A172 (cell line): ENCODE data around the gene NUDT7.

- RAMPAGE, long total RNA = no peak
These were observed 5.6 kb upstream of the BCAR1 start for GRCh38 chr16:75256933-75257427.

DNA sequence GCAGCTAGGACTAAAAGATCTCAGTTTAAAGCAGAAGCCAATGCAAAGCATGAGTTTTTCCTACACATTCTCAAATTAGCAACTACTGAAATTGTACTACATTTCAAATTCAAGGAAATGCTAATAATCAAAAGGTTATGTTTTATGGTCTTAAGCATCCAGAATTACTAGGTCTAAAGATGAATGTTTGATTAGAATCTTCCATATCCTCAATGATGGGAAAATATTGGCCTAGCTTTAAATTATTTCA is 50.5 kb downstream of the CFDP1 start:
- RAMPAGE, long total RNA = no peak

DNA sequence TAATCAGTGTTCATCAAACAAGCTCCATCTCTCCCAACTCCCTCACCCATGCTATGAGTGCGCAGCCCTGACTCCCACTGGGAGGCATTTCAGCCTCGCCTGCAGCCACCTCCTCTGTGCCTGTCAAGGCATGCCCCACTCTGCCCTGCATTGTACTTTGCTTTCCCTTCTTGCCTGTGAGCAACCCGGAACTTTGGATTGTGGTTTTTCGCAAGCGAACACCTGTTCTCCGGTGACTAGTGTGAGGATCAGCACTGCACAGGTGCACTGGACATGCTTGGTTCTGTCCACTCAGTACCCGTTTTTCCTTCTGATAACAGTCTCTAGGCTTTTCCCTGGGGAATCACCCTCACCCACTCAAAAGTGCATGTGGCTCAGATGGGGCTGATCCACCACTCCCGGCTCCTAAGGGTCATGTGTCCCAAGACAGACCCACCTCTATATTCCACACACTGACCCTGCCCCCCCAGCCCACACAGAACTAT is 9.1 kb downstream of the CHST6 start:
- RAMPAGE, long total RNA = no peak

DNA sequence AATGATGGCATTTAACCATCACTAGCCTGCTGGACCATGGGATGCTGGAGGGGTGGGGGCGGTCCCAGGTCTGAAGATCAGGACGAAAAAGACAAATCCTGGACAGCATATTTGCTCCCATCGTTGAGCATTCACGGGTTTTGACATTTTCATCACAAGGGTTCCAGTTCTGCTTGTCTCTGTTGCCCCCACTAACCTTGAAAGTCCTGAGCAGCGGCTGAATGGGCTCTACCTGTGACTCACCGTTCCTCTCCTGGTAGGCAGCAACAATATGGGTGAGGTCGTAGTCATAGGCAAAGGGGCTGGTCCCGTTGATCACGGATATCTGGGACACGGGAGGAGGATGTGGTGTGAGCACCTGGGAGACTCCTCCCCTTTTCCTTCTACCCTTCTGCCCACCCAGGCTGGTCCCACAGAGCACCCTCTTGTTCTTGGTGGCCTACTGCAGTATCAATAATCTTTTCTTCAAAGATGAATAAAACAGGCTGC is 6.5 kb upstream of the CHST5 start:
- RAMPAGE, long total RNA = no peak

- RAMPAGE, long total RNA = no peak
These were observed 1.2 kb downstream of the TERF2IP start for GRCh38 chr16:75648833-75649195.

- RAMPAGE, long total RNA = no peak
These were observed 6.5 kb downstream of the TERF2IP start for GRCh38 chr16:75653814-75654783.

DNA sequence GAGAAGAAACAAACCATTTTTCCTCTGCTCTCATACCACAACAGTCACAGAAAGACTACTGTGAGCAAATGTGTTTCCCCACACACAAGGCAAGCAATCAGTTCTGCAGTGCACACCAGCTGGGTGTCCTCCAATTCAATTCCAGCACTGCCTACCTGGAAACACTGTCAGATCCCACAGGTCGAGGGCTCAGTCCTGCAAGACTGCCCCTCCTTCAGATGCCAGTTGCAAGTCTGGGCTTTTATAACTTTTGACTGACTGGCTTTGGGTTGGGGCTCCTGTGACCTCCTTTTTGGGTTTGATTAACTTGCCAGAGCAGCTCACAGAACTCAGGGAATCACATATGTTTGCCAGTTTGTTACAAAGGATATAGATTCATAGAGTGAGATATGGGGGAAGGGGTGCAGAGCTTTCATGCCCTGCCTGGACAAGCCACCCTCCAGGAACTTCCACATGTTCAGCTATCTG is 14.3 kb downstream of the TERF2IP start:
- RAMPAGE, long total RNA = no peak

DNA sequence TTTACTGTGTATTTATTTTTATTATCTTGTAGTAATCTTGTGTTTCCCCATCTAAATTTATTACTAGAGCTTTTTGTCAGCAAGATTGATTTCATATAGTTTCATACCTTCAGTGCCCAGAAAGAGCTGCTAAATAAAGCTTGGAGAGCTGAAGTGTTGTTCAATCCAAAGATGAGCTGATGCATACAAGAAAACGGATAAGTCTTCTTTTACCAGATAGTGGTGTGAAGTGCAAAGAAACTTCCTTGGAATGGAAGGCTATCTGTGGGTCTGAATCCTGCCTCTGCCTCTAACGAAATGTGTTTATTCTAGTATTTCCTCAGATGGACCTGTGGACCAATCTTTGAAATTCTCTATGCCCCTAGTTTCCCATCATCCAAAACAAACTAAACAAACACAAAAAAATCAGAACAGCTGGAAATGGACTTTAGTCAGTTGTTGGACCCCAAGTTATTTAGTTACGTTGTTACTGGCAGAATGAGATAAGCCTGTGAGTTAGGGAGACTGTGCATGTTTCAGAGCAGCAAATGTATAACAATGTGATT is 254.9 kb downstream of the CNTNAP4 start:
- RAMPAGE, long total RNA = no peak

- RAMPAGE, long total RNA = no peak
These were observed at the start of gene NUDT7 for GRCh38 chr16:77722450-77723531. TSS of gene NUDT7 (plus strand) at chr16:77722514.

GRCh38 chr16:78003123-78003488 is 19.2 kb upstream of the CLEC3A start:
- RAMPAGE, long total RNA = no peak

- RAMPAGE, long total RNA = no peak
These were observed 406.7 kb downstream of the WWOX start for GRCh38 chr16:78505968-78506728.

GRCh38 chr16:78519321-78520006 is 420.0 kb downstream of the WWOX start:
- RAMPAGE, long total RNA = no peak

DNA sequence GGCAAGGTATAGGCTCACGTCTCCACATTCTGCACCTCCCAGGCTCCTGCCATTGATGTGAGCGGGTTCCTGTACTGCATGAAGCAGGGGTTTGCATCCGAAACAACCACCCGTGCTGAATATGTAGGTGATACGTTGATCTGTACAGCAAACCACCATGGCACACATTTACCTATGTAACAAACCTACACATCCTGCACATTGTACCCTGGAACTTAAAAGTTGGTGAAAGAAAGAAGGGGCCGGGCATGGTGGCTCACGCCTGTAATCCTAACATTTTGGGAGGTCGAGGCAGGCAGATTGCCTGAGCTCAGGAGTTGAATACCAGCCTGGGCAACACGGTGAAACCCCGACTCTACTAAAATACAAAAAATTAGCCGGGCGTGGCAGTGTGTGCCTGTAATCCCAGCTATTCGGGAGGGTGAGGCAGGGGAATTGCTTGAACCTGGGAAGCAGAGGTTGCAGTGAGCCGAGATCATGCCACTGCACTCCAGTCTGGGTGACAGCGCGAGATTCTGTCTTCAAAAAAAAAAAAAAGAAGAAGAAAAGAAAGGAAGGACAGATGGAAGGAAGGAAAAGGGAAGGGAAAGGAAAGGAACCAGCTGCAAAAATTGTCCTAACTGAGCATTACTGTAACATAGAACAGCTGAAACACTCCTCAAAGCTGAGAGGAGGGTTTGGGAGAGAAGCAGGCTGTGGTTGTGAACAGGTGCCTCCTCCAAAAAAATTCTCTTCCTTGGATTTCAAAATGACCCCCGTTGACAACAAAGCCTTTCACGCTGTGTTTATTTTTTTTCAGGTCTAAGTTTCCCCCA is 541.2 kb downstream of the WWOX start:
- RAMPAGE, long total RNA = no peak

GRCh38 chr16:79284775-79284997 is 315.9 kb downstream of the MAF start:
- RAMPAGE, long total RNA = no peak

DNA sequence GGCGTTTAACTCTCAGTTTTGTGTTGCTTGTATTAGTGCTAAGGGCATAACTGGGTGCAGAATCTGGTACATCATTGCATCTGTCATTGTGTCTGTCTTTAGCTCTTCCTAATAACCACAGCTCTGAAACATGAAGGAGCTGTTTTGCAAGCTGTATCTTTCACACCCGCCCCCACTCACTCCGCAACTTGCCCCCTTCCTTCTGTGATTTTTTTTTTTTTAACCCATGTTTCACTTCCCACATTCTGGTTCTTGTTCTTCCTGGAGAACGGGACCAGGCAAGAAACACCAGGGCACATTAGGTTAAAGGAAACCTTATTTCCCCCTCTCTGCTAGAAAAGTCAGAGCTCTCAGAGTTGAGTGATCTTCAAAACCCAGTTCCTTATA is 271.7 kb downstream of the MAF start:
- RAMPAGE, long total RNA = no peak

GRCh38 chr16:79419001-79419593 is 181.4 kb downstream of the MAF start:
- RAMPAGE, long total RNA = no peak

- RAMPAGE, long total RNA = no peak
These were observed 130.5 kb downstream of the MAF start for GRCh38 chr16:79469908-79470521.

DNA sequence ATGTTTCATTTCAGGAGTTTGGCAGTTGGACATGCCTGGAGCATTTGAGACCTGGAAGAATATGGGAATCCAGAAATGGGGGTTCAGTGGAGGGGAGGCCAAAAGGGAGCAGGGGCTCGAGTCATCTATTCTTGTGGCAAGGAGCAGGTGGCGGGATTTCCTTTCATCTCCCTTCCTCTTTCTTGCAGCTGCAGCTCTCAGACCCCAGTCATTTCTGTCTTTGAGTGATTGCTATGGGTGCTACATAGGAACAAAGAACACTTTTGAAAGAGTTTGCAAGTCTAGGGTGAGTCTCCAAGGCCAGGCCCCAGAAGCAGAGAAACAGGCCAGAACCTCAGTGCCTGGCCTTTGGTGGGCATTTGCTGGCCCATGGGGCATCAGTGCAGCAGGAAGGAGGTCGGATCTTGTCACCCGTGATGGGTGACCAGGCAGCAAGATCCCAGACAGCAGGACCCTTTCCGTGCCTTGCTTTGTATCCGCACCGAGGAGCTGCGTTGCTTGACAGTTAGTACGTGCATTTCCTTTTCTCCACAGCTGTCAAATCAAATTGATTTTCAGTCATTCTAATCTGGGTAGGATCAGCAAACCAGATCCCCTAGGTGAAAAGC is 244.5 kb upstream of the MAF start:
- RAMPAGE, long total RNA = no peak

DNA sequence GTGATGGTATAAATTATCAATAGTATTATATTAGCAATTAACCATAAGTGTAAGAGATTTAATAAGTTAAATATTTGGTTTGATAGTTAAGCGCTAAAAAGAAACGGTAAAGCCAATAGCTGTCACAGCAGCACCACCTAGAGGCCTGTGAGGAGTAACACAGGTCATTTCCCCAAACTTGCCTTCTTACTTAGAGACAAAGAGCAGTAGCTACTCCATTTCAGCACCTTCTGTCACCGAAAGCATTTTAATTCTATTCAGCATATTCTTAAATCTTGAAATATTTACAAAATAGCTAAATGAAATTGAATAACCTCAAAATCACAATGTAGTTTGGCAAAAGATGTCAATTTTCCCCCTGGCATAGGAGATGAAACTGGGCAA is 14.3 kb upstream of the DYNLRB2 start:
- RAMPAGE, long total RNA = no peak

DNA sequence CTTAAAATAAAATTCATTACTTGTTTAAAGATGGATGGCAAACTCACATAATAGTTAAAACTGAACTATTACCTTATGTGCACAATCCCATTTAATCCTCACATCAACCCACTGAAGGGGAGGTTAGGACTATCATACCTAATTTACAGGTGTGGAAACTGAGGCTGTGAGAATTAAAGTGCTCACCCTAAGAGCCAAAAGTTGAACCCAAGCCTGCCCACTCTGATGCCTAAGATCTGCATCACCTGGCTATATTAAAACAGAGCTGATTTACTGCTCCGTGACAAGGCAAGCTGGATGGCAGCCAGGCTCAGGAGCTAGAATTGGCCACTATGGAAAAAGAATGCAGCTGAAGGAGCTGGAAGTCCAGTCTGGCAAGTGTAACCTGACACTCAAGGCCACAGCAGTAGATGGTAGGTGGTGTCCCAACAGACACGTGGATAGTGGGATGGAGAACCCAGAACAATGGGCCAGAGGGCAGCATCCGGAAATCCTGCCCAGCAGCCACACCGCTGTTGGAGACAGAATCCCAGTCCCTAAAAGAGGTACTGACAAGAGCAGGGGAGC is 86.0 kb downstream of the CDYL2 start:
- RAMPAGE, long total RNA = no peak